ENCODE data around the genes FOSL2 and WDR43.

GRCh38 chr2:28392761-28393241, at the start of gene FOSL2:
FOSL2 (plus strand) TSS chr2:28392858.
- PRO-cap, 10 experiments: peak in 10 of 10 experiments; most common plus-strand start chr2:28392858 (in 8); most common minus-strand start chr2:28393117 (in 1)

DNA sequence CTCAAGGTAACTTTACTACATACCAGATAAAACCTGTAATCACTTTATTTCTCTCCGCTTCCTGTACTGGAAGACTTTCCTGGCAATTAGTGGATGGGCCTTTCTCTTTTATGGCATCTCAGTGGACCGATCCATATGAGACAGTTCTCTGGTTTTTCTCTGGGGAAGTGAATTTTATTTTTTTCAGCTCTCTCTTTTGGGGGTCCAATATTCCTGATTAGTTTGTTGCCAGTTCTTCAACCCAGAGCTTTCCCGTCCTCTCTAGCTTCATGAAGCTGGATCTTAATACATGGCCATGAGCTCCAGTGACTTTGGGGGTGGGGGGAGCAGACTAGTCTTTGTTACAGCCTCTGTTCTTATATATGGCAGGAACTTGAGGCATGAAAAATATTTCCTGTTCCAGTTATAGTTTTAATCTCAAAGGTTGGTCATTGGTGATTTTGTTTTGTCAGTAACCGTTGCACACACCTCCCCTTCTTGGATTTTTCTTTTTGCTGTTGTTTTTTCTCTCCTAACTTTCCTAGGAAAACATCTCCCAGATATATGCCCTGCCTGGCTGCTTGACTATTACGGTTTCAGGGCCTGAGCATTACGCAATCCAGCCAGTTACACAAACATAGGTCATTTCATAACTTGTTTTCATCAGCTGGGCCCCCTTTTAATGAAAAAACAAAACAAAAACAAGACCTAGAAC, 3.5 kb downstream of the FOSL2 start:
- PRO-cap, 10 experiments: peak in 6 of 10 experiments; most common plus-strand start position 308 of the sequence (in 2); most common minus-strand start position 577 of the sequence (in 4)

GRCh38 chr2:28397065-28397273, 4.3 kb downstream of the FOSL2 start:
- PRO-cap, 10 experiments: no peak in any of the 10 experiments

DNA sequence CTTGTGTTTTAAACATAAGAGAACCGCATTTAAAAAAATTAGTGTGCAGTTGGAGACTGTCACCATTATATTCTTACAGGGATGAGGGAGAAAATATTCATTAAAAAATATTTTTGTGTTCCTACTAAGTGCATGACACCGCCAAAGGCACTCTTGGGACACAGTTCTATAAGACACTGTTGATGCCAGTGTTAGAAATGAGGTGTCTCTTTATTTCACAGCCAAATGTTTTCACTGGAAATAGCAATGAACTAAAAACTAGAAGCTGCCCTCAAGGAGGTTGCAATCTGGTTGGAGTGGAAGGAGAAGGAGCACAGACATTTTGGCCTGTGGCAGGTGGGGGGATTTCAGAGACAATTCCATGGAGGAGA, 29.3 kb downstream of the FOSL2 start:
- PRO-cap, 10 experiments: no peak in any of the 10 experiments

- PRO-cap, 10 experiments: peak in 1 of 10 experiments; most common minus-strand start chr2:28488528 (in 1)
Observed at GRCh38 chr2:28488323-28488789, 7.5 kb upstream of the PLB1 start.

- PRO-cap, 10 experiments: no peak in any of the 10 experiments
Observed at GRCh38 chr2:28528080-28528893, 32.4 kb downstream of the PLB1 start.

- PRO-cap, 10 experiments: peak in 4 of 10 experiments; most common plus-strand start chr2:28594566 (in 1); most common minus-strand start chr2:28594537 (in 3)
Observed at GRCh38 chr2:28594159-28595372, 98.7 kb downstream of the PLB1 start.

GRCh38 chr2:28610333-28611112, 114.7 kb downstream of the PLB1 start:
- PRO-cap, 10 experiments: peak in 1 of 10 experiments; most common plus-strand start chr2:28610829 (in 1); most common minus-strand start chr2:28610665 (in 1)

GRCh38 chr2:28648093-28648642, 103.5 kb upstream of the PPP1CB start:
- PRO-cap, 10 experiments: no peak in any of the 10 experiments

- PRO-cap, 10 experiments: peak in 1 of 10 experiments; most common plus-strand start chr2:28649663 (in 1)
Observed at GRCh38 chr2:28649420-28649896, 102.2 kb upstream of the PPP1CB start.

GRCh38 chr2:28661449-28661875, 90.2 kb upstream of the PPP1CB start:
- PRO-cap, 10 experiments: peak in 1 of 10 experiments; most common minus-strand start chr2:28661738 (in 1)

DNA sequence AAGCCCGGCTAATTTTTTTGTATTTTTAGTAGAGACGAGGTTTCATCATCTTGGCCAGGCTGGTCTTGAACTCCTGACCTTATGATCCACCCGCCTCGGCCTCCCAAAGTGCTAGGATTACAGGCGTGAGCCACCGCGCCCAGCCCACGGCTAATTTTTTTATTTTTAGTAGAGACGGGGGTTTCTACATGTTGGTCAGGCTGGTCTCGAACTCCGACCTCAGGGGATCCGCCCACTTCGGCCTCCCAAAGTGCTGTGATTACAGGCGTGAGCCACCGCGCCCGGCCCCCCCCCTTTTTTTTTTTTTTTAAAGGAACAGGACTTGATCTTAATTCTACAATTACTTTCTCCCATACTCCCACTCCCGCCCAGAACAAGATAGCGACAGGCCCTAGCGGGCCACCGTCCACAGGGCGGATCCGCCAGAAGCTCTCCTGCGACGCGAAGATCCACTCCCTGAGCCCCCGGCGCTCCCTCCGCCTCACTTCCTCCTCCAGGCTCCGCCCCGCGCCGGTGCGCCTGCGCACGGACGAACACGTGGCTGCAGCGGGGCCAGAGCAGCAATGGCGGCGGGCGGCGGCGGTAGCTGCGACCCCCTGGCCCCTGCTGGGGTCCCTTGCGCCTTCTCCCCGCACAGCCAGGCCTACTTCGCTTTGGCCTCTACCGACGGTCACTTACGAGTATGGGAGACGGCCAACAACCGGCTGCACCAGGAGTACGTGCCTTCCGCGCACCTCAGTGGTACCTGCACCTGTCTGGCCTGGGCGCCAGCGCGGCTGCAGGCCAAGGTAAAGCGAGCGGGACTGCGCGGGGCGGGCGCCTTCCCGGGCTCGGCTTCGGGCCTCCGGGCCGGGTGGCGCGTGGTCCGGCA, at the start of gene WDR43:
Gene WDR43, plus strand, starts transcription at position 532 of the 871 bp plus-strand sequence.
- PRO-cap, 10 experiments: peak in 10 of 10 experiments; most common plus-strand start position 555 of the sequence (in 6); most common minus-strand start position 483 of the sequence (in 4)

- PRO-cap, 10 experiments: no peak in any of the 10 experiments
Observed at GRCh38 chr2:28904378-28905458, 10.3 kb downstream of the WDR43 start.

DNA sequence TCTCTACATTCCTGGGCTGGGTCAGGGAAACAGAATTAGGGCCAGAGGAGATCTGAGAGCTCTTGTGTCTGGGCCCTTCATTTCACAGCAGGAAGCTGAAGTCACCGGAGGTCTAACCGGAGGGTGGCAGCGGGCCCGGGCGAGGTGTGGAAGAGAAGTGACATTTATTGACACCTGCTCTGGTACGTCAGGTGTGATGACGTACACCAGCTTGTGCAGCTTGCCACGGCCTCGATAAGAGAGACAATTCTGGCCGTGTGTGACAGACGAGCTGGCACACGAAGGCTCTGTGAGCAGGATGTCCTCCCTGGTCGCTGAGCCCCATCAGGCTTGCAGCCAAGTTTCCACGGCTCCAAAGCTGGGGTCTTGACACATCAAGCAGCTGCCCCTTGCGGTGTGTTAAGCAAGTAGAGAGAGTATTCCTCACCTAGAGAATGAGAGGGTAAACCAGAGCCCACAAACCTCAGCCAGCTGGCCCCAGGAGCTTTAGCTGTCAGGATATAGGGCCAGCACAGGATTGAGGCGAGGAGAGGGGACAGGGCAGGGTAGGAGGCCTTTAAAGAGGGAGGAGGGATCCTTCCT, 30.5 kb downstream of the TOGARAM2 start:
- PRO-cap, 10 experiments: peak in 3 of 10 experiments; most common plus-strand start position 265 of the sequence (in 3); most common minus-strand start position 89 of the sequence (in 1)

DNA sequence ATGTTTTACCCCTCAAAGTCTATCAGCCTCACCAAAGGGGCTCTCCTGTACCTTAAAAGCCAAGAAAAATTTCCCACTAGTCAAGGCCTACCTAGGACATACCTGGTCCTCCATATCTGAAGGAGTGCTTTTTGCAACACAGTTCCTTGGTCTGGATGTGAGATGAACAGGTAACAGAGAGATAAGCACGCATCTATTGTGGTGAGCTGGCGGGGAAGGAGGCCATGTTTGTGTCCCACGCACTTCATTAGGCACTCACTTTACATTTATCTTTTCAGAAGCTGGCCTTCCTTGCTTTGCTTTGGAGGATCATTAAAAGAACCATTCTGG, 4.0 kb upstream of the PCARE start:
- PRO-cap, 10 experiments: peak in 2 of 10 experiments; most common plus-strand start position 204 of the sequence (in 2)

GRCh38 chr2:29113732-29114490, 1.3 kb upstream of the CLIP4 start:
- PRO-cap, 10 experiments: peak in 2 of 10 experiments; most common plus-strand start chr2:29114203 (in 2)

- PRO-cap, 10 experiments: no peak in any of the 10 experiments
Observed at GRCh38 chr2:29269252-29269795, 154.1 kb downstream of the CLIP4 start.

- PRO-cap, 10 experiments: peak in 2 of 10 experiments; most common plus-strand start chr2:30232543 (in 2)
Observed at GRCh38 chr2:30231612-30232650, 597 bp downstream of the LBH start.

- PRO-cap, 10 experiments: no peak in any of the 10 experiments
Observed at GRCh38 chr2:30404256-30404538, 42.8 kb upstream of the LCLAT1 start.

GRCh38 chr2:30446547-30446875, 535 bp upstream of the LCLAT1 start:
- PRO-cap, 10 experiments: no peak in any of the 10 experiments